ENCODE measurements around a stretch of chr9.

GRCh38 chr9:105026970-105027454, 99.1 kb upstream of the ABCA1 start:
- RRBS: no CpG with 5 or more reads among the region's 3 CpGs

DNA sequence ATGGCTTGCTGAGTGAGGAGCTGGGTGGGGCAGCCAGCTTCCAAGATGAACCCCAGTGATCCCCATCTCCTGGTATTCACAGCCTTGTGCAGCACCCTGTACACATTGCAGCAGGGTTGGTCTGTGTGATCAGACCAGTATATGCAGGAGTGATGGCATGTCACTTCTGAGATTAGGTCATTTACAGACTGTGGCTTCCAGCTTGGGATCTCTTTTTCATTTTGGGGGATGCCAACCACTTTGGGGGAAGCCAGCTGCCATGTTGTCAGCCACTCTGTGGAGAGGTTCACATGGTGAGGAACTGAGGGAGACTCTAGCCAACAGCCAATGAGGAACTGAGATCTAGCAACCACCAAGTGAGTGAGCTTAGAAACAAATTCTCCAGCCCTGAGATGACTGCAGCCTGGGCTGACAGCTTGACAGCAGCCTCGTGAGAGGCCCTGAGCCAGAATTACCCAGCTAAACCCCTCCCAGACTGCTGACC, 102.9 kb upstream of the SLC44A1 start:
- RRBS: no CpG with 5 or more reads among the region's 1 CpG

GRCh38 chr9:105353003-105353820, 94.6 kb upstream of the FSD1L start:
- RRBS: no CpG with 5 or more reads among the region's 2 CpGs

DNA sequence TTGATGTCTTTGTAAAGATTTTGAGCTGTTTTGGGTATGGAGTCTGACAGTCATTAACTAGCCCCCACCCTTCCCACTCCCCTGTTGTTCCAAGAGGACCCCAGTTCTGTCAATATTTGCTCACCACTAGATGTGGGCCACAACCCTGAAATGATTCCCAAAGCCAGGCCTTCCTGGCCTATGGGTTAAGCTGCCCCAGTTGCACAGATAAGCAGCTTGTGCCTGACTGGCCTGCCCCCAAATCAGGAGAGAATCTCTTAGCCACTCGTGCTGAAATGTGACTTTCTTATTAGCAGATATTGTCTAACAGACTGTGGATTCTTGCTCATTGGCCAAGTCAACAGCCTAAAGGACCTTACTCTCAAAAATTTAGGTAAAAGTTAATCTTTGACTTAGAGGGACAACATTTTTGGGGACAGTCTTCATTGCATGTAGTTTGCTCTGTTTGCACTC, 29.3 kb upstream of the FSD1L start:
- RRBS: no CpG with 5 or more reads among the region's 1 CpG

- RRBS: no CpG with 5 or more reads among the region's 3 CpGs
Measured at GRCh38 chr9:105506146-105506617, 51.7 kb upstream of the FKTN start.

GRCh38 chr9:105519671-105520143, 38.2 kb upstream of the FKTN start:
- RRBS: no CpG with 5 or more reads among the region's 33 CpGs

DNA sequence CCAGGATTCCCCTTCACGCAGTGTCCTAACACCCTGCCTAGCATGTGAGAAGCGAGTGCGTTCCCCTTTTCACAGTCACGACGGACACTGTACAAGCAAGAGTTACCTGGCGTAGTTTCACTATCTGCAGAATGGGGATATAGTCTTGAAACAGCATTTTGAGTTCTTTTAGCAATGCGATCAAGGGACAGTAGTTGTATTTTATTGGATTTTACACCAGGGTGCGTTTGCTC, 911 bp downstream of the TMEM38B start:
- RRBS: no CpG with 5 or more reads among the region's 8 CpGs

- RRBS: no CpG with 5 or more reads among the region's 3 CpGs
Measured at GRCh38 chr9:105911396-105911904, 217.1 kb downstream of the TMEM38B start.

DNA sequence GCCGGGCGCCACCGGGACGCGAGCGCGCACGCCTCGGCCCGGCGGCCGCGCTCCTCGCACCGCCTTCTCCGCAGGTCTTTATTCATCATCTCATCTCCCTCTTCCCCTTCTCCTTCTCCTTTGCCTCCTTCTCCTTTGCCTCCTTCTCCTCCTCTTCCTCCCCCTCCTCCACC, 659 bp upstream of the ZNF462 start:
- RRBS: no CpG with 5 or more reads among the region's 16 CpGs

DNA sequence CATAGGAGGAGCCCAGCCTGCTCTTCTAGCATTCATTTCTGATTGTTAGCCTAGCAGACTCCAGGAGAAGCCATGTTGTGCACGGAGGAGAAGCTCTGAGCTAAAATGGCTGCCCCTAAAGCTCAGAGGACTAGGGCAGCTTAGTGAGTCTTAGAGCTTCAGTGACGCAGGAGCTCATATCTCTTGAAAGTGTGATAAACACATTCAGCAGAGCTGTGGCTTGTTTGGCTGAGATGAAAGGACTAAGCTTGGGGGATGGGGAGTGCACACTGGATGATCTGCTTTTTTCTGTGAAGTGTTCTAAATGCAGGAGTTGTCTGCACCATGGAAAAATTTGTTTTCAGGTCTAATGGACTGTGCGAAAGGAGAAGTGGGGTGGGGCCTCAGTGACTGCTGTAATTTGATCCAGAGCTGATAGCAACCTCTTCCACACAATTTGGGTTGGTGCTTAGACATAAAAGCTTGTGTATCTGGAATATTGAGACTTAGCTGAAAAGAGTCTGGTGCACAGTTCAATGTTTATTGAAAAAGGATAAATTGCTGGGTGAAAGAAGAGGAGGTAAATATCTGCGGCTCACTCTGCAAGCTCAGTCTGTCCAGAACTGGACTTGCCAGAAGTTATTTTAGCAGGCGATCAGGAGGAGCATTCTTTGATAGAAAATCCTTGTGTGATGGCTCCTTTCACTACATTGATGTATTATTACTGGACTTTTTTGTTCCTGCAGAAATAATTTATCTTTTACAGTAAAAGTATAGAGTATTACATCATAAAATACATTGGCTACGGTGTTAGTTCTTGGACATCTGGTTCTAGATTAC, 58.6 kb downstream of the ZNF462 start:
- RRBS: no CpG with 5 or more reads among the region's 6 CpGs

- RRBS: no CpG with 5 or more reads among the region's 5 CpGs
Measured at GRCh38 chr9:107295027-107295993, 12.2 kb downstream of the RAD23B start.

GRCh38 chr9:107338458-107338937, 55.4 kb downstream of the RAD23B start:
- RRBS: no CpG with 5 or more reads among the region's 7 CpGs

GRCh38 chr9:107488519-107488665, 1.2 kb downstream of the KLF4 start:
- RRBS: 54% methylated on average over 10 of the region's 15 CpGs

DNA sequence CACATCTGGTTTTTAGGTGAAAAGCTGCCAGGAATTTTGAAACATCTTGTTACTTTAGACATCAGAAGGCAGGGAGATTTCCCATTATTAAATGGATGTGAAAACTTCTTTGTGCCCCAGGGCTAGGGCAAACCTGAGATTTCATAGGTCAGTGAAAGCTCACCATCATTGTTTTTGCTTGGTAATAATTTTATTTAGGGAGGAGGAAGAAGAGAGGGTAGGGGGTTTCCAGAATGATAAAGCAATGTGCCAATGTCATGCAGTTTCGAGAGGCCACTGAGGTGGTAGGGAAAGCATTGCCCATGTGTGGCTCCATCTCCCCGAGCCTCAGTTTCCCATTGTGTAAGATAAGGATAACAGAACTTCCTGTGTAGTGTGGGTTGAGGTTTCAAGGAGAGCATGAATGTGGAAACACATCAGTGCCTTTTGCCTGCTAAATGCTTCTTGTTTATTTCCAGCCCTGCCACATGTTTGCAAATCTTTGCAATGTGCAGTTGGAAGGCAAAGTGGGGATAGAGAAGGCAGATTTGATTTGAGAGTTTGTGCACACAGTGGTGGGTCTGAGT, 147.3 kb upstream of the KLF4 start:
- RRBS: no CpG with 5 or more reads among the region's 2 CpGs

- RRBS: no CpG with 5 or more reads among the region's 8 CpGs
Measured at GRCh38 chr9:107676079-107676502, 186.5 kb upstream of the KLF4 start.

DNA sequence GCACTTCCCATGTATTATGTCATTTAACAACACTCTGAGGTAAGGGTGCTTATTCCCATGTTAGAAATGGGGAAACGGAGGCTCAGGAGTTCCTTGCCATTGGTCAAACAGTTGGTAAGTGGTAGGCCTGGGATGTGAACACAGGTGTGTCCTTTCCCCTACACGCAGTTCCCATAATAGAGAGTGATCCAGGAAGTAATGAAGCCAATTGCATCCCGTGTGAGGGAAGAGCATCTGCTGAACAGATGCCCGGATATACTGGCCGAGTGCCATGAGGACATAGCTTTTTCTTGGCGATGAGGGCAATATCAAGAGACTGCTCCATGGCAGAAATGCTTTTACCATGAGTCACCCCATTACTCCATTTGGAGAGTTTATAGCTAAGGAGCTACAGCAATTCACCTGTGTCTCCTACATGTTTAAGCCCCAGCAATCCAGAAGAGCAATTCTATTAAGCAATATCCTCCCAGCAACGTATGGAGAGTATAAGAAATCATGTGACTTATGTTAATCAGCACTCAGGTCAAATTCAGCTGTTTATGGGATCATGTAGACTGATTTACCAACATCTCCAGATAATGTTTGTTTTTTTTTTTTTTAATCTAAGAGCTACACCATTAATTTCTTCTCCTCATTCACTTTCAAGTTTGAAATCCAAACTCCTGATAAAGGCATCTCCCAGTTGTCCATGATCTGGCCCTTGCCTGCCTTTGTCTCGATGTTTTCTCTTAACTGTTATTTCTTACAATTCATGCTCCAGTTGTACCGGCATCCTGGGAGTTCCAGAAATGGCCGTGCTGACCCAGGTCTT, 222.0 kb upstream of the KLF4 start:
- RRBS: no CpG with 5 or more reads among the region's 10 CpGs

GRCh38 chr9:107739416-107740014, 249.9 kb upstream of the KLF4 start:
- RRBS: 77% methylated on average over 3 of the region's 14 CpGs

DNA sequence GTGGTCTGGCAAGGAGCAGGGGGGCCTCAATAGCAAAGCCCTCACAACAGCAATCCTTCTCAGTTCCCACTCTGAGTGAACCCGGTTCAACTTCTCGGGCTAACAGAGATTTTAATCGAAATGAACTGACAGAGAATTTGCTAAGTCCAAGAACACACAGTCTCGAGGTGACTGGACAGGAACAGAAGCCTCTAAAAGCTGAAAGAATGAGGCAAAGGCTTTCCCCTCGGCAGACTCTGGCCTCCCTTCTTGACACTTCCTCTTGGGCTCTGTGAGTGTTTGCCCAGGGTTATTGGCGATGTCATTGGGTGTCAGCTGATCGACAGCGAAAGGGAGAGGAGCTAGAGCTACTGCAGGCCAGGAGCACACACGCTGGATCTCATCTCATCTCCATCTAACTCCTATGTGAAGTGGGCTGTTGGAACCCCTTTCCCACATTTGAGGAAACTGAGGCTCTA, 513.1 kb upstream of the KLF4 start:
- RRBS: 83% methylated on average over 1 of the region's 9 CpGs

GRCh38 chr9:108478297-108478980, 377.3 kb downstream of the ACTL7B start:
- RRBS: no CpG with 5 or more reads among the region's 10 CpGs